Cardiac atrium fibroblast (primary cell): Measurements from ENCODE around the genes ZFP36L2 and PLEKHH2.

DNA sequence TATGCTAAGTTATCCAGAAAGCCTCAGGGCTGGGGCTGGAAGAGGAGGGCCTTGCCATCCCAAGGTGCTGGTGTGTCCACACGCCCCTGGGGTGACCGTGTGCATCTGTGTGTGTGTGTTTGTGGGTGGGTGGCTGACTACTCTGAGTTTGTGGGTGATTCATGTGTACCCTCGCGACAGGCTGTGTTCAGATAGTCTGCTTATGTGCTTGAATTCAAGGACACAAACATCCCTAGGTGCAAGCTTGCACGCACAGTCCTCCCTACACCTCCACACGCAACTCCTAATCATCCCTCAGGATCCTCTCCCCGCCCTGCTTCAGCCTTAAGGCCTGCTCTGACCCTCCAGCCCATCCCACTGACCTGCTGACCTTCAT, 33.2 kb downstream of the ZFP36L2 start:
- RAMPAGE, long total RNA = no peak

- RAMPAGE, long total RNA = no peak
Observed at GRCh38 chr2:43220957-43221623, 5.3 kb downstream of the ZFP36L2 start.

GRCh38 chr2:43224600-43225014, 1.8 kb downstream of the ZFP36L2 start:
- RAMPAGE, long total RNA = no peak

DNA sequence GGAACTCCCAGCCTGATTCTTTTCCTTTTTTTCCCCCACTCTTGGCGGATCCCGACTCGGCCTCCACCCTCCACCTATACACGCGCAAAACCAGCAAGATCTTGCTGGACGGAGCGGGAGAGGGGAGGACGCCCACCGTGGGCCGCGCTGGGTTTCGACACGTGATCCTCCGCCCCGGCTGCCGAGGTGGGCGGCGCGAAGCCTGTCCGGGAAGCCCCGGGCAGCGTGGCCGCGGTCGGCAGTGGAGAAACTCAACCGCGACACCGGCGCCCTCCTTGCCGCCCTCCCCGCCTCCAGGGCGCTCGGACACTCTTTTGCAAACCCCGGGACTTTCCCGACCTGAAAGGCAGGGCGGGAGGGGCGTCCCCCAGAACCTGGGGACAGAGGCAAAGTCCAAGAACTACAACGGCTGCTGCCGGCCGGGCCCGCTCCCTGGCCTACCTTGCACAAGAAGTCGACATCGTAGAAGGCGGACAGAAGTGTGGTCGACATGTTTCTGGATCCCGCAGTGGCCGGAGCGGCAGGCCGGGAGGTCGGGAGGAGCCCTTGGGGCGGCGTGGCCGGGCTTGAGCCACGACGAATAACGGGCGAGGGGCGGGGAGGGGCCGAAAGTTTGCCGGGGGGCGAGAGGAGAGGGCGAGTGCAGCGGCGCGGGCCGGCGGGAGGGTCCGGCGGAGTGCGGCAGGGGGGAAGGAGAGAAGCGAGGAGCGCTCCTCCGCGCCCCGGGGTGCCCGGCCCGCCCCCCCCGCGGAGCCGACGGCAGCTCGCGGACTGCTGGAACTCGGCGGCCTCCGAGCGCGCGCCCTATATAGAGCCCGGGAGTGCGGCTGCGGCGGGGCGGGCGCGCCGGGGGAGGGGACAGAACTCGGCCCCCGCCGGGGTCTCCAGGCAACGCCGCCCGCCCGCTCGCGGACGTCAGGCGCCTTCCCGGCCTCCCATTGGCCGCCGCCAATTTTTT, at the start of gene ZFP36L2:
TSS of gene ZFP36L2 (minus strand) at position 783 of the 958 bp plus-strand sequence.
- RAMPAGE, long total RNA = no peak

DNA sequence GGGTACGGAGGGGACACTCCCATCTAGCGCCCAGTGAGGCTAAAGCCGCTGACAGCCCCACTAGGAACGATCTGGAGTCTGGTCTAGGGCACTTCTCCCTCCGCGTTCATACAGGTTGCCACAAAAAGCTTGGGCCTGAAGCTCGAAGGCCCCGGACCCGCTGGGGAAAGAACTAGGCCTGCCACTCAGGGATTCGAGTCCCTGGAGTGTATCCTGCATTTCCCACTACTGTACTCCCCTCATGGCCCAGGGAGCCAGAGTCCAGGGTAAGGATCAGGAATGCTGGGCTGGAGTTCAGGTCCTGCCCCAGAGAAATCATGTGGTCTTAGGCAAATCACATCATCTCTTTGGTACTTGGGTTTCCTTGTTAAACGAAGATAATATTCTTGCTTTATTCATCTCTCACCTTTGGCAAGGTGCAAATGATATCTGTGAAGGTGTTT, 1.4 kb upstream of the ZFP36L2 start:
- RAMPAGE, long total RNA = no peak

- RAMPAGE, long total RNA = no peak
Observed at GRCh38 chr2:43293712-43294334, 67.4 kb upstream of the ZFP36L2 start.

DNA sequence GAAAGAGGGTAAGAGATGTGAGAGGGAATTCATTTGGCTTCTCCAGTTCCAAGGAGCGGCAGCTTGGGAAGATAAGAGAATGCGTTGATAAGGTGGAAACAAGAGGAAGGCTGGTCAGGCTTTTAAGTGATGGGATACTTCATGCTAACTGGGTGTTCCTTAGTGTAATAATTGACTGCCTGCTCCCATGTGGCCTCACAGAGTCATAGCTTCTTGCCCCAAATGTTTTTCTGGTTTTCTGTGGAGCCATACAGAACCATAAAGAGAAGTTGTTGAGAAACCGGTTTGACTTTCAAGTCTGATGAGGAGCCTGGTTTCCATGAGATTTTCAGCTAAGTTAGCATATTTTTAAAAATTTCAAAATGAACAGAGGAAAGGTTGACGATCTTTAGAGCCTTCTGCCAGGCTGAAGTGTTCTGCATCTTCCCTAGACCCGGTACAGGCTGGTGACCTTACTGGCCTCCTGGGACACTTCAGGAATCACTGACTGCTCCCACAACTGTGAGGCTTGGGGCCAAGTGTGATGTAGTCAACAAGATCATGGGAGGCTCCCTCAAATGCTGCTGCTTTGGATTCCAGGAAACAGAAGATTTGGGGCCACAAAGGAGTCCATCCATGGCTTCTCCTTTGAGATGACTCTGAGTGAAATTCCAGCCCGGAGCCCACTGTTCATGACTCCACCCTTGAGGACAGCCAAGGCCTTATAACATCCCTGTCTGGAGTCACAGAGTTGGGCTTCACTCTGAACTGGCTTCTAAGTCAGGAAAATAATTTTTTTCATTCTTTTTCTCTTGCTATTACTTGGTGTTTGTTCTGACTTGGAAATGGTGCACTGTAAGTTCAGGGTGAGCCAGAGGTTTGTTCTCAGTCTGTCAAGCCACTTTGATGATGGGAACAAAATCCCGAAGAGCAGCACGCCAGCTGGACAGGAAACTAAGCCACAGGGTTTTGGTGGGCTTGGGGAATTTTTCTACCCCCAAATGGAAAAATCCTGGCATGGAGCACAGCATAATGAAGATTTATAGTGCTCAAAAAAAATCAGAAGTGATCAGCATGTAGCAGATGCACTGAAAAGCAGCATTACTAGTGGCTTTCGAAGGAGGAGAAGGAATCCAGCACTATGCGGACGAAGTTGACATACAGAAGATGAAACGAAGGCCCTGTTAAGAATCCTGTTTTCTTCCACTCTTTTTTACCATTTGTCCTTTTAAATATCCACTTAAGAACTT, 97.9 kb upstream of the ZFP36L2 start:
- RAMPAGE, long total RNA = no peak

DNA sequence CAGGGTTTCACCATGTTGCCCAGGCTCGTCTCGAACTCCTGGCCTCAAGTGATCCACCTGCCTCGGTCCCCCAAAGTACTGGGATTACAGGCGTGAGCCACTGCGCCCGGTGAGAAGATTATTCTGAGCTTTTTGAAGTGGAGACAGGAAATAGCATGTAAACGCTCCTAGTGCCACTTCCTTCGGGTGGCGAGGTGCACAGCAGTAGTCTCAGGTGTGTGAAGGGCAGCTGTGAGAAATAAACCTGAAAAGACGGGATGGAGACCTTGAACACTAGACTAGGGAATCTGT, 522 bp upstream of the PLEKHH2 start:
- RAMPAGE, long total RNA = no peak

- RAMPAGE, long total RNA = no peak
Observed at GRCh38 chr2:43636937-43637980, at the start of gene PLEKHH2. TSS of gene PLEKHH2 (plus strand) at chr2:43637260.

GRCh38 chr2:43666402-43666601, 9.9 kb downstream of the C1GALT1C1L start:
- RAMPAGE, long total RNA = no peak

DNA sequence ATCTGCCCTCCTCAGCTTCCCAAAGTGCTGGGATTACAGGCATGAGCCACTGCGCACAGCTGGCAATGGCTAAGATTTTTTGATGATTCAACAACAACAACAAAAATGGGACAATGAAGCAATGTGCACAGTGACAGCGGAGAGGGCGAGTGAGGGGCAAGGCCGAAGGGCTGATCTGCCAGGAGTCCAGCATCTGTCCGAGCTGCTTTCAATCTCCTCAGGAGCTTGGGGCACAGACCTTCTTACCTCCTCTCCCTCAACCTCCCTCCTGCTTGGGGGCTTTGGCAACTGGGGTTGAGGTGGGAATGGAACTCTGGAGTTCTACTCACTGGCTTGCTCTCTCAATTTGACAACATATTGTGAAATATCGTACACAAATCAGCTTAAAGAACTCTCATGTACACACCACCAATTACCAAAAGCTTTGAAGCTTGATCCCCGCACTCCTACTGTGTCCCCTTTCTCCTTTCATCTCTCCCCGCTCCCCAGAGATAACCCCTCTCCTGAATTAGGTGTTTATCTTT, 3.5 kb downstream of the ABCG8 start:
- RAMPAGE, long total RNA = no peak

DNA sequence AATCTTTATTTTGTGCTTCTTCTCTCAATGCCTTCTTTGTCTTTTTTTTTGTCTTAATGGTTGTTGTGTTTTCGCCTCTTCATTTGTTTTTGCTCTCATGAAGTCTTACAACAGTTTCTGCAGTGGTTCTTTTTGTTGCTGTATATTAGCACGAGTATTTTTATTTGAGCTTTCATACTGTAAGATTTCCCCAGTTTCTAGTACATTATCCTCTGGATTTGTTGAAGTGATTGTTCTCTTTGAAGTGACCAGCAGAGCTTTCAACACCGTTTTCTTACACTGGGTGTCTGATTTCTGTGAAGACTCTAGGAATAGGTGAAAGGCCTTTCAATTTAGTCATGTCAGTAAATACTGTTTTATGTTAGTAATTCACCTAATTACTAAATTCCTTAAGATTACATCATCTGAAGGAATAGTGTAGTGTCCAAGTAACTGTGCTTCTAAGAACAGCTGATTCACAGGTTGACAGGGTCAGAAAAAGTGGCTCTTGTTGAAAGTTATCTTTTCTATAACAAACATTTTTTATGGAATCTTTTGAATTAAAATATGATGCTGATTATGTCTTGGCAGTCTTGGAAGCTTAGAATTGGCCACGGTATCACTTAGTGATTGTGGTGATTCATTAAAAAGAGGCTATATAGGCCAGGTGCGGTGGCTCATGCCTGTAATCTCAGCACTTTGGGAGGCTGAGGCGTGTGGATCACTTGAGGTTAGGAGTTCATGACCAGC, 2.4 kb downstream of the PPM1B start:
- RAMPAGE, long total RNA = no peak

GRCh38 chr2:44246698-44247501, 28.4 kb upstream of the SLC3A1 start:
- RAMPAGE, long total RNA = no peak

DNA sequence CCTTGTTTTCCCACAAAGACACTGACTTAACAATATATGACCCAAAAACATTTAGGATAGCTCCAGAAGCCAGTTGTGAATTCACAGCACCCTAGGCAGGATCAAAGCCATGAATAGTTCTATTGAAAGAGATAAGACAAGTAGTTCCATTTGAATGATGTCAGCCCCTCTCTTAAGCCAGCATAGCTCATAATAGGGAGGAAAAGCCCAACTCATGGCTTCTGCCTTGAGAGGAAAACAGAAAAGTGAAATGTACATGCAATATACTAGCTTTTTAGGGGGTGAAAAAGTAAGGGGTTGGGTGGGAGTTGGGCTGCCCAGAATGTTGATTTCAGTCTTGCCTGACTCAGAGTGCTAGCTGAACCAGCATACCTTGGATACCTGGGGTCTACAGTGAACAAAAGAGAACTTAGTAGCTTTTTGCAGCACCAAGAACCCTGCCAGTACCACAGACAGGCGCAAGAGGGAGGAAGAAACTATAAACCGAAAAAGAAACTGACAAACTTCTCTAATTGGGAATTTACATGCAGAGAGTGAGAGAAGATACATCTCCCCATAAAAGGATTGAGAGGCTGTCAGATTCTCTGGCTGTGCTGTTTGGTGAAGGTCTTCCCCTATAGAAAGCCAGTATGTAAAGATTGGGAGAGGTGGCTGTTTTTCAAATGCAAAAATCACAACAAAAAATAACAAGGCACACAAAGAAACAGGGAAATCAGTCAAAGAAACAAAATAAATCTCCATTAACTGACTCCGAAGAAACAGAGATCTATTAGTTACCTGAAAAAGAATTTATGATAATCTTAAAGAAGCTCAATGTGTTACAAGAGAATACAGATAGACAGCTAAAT, 101.7 kb downstream of the CAMKMT start:
- RAMPAGE, long total RNA = no peak

- RAMPAGE, long total RNA = no peak
Observed at GRCh38 chr2:44706130-44706722, 235.3 kb upstream of the SIX3 start.

- RAMPAGE, long total RNA = no peak
Observed at GRCh38 chr2:44768478-44768677, 173.1 kb upstream of the SIX3 start.

DNA sequence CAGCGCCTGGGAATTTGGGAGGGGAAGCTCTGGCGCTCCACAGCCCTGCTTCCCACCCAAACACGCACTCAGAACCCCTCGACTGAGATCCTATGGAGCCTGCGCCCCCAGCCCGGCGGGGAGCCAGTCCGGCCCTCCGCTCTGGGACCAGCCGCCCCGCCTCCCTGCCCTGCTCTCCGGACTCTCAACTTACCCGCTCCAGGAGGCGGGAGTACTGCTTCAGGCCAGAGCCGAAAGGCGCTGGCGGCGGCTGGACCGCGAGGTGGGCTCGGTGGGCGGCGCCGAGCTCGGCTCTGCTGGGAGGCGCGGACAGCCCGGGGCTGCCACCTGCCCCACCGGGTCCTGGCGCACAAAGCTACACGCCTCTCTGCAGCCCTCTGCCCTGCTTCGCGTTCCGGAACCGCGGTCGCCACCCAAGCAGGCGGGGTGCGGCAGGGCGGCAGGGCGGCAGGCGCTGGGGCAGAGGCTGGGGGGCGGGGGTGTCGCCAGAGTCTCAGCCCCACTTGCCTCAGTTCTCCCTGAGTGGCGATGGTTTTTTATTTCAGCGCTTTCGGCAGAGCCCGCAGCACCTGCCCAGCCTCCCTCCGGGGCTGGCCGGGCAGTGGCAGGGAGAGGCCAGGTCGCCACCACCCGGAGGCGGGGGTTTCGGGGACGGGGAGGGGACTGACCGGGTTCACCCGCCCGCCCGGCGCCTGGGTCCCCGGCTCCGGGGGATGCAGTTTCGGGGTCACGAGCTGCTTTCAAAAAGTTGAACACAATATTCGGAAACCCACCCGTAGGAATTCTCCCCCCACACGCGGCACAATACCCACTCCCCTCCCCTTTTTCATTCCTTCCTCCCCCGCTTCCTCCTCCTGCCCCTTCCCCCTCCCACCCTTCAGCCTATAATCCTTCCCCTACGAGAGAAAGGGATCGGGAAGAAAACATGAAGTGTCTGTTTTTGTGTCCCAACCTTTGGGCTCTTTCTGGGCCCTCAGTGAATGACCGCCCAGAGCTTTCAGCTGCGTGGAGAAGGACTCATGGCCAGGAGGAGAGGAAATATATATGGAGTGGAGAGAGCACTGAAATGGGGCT, 2.5 kb upstream of the SIX3 start:
- RAMPAGE, long total RNA = no peak

DNA sequence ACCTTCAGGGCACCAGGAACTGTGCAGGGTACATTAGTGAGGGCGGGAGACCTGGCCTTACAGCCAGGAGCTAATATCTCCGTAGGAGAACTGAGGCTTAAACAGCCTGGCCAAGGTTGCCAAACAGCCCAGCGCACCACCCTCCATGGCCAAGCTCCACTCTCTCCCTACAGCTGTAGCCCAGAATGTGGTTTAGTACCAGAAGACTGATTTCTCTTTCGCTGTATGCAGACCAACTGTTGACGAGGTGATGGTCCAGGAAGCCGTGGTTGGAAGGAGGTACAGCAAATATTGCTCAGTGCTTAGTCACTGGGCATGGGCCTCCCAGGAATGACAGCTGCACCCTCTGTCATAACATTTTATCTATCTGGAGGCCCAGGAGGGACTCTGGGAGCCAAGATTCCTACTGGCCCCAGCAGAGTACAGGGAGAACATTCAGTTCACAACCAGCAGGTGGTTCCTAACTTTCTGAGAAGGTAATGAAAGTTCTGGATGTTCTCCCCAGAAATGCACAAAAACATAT, 228.8 kb upstream of the SIX2 start:
- RAMPAGE, long total RNA = no peak

DNA sequence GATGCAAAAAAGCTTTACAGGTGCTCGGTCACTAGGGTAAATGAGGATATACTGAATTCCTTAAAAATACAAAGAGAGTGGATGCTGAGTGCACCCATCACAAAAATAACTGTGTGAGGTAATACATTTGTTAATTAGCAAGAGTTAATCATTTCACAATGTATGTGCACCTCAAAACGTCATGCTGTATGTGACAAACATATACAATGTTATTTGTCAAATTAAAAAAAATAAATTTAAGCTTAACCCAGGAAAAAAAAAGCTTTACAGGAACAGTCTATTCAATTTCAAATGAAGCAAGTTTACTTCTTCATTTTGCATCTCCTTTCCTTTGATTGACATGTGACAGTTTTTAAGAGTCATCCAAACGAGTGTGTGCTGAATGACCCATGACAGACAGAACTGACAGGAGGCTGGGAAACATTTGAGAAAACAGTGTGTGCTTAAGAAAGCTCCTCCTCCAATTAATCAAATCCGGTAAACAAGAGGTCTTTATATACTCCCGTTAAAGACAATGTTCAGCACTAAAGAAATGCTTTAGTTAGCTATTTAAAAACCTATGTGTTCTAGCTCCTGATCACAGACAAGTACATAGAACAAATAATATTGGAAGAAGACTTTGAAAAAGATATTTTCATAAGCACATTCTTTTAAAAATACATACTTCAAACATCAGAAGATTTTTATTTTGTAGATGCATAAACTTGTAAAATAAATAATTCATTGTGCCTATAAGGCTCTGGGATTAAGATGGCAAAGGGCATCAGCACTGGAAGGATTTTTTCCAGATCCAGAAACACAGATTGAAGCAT, 177.7 kb downstream of the SRBD1 start:
- RAMPAGE, long total RNA = no peak

GRCh38 chr2:45906418-45907135, 255.1 kb downstream of the PRKCE start:
- RAMPAGE, long total RNA = no peak